SUDHL5 (cell line): ENCODE measurements around the gene MPHOSPH10.

GRCh38 chr2:70270315-70270620, 12.3 kb downstream of the PCYOX1 start:
- PRO-cap: no peak

- PRO-cap: unidirectional peak, plus-strand start at chr2:70293292; bidirectional peak, plus-strand start at chr2:70293493, minus-strand start at chr2:70293518
These were observed 619 bp downstream of the SNRPG start for GRCh38 chr2:70292634-70293608.

GRCh38 chr2:70328770-70329582, 27.1 kb upstream of the FAM136A start:
- PRO-cap: no peak

DNA sequence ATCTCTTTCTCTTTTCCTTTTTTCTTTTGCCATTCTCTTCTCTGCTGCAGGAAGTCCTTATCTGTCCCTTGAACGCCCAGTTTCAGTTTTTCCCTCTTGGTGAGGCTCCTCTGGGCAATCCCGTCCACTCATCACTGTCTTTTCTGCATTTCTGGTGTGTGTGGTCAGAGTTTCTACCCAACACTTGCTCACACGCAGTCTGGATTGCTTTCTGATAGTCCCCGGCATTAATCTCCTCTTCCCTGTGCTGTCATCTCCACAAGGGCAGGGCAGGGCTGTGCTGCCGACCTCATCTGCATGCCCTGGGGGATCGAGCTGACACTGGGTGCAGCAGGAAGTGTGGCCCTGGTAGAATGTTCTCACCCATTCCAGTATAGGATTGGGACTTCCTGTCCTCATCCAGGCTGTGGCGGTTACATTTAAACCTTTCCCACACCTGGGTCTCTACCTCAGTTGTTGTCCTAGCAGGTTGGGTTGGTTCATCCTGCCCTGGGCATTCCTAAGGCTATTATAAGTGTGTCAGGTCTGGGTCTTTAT, 79.9 kb upstream of the FAM136A start:
- PRO-cap: no peak

GRCh38 chr2:70472684-70472927, 81.0 kb downstream of the TGFA start:
- PRO-cap: no peak

DNA sequence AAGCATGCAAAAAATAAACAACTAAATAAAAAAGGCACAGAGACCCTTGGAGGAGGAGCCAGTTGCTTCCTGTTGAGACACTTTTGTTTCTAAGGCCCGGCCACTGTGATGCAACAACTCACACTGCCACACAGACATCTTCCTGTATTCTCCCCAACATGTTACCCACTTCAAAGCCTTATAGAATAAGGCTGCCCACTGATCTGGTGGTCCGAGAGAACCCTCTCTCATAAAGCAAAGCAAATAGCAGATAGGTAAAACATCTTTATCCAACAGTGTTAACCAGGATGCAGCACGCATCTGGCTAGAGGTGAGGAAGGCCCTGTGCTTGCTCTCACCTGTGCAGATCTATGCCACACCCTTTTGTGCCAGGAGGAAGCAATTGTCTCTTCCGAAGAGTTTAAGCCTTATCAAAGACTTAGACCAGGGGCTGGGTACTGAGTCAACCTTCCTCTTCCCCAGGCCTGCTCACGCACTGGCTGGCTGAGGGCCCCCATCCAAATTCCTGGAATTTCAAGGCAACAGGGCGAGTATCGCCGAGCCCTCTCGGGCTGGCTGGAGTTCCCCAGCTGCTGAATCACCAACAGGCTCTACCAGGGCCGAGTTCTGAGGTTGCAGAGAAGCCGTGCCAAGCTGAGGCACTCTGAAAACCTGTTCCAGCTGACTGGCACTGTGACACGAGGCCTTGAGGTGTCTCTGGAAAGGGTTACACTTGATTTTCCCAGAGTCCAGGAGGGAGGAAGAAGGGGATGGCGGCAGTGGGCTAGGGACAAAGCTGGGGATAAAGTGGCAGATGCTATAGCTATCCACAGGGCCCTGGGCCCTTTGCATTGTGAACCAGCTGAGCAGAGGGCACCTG, 29.4 kb downstream of the TGFA start:
- PRO-cap: no peak

- PRO-cap: no peak
These were observed 524 bp upstream of the TGFA start for GRCh38 chr2:70554033-70554666.

DNA sequence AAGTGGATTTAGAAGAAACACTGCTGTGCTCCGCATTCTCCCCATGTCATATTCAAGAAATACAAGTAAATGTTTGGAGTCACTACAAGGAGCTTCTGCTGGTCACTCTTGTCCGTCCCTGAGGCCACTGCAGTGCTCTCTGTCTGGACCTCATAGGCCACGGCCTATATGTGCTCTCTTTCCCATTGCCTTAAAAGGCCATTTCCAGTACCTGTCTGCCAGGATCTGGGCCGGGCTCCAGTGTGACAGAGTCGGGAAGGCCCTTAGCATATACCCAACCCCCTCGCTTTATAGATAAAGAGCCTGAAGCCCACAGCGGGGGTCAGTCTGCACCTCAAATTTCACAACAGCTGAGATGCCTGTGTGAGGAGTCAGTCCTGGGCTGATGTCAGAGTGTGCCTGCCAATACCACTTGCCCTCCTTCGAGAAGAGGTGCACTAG, 39.9 kb downstream of the ADD2 start:
- PRO-cap: no peak

- PRO-cap: no peak
These were observed 28.6 kb upstream of the VAX2 start for GRCh38 chr2:70871673-70872300.

GRCh38 chr2:70977757-70978206, 648 bp upstream of the ANKRD53 start:
- PRO-cap: no peak

DNA sequence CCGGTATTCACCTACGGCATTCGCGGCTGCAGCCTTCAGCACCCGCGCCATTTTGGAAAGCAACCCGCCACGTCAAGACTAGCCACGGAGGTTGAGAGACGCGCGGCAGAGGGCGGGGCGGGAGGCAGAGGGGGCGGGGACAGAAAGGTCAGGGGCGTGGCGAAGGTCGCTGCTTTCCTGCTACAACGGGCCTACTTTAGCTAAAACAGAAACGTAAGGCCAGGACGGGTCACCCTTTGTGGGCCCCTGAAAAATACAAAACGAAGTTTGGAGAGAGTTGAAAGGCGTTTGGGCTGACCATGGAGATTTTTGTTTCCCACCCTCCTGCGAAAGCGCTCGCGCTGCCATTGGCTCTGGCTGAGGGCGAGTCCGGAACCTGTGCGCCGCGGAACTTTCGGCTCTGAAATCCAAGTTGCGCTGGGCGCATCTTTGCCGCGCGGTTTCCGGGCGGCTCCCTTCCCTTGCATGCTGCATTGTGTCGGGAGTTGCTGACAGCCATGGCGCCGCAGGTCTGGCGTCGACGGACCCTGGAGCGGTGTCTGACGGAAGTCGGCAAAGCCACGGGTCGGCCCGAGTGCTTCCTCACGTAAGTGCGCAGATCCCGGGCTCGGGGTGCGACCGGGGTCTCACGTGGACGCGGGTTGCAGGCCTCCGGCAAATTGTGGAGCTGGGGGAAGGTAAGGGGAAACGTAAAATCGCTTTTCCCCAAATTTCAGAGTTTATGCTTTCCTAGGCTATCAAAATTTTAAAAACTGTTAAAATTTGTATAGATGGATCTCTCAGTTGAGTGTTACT, at the start of gene MPHOSPH10:
MPHOSPH10 (plus strand) TSS at position 466 of the 795 bp plus-strand sequence.
- PRO-cap: bidirectional peak, plus-strand start at position 203 of the sequence, minus-strand start at position 54 of the sequence; bidirectional peak, plus-strand start at position 484 of the sequence, minus-strand start at position 541 of the sequence; bidirectional peak, plus-strand start at position 595 of the sequence, minus-strand start at position 594 of the sequence

- PRO-cap: no peak
These were observed 9.1 kb downstream of the MPHOSPH10 start for GRCh38 chr2:71139456-71140023.

GRCh38 chr2:71156336-71157130, 26.1 kb downstream of the MPHOSPH10 start:
- PRO-cap: no peak

DNA sequence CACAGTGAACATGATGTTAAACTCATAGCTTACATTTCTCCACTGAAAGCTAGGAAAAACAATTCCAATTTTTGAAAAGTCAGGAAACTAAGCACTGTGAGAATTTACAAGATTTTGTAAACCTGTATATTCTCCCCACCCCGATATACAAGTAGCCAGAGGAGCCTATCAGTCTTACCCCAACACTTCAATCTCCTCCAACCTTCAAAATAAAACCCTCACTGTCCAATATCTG, 1.6 kb downstream of the PAIP2B start:
- PRO-cap: no peak

DNA sequence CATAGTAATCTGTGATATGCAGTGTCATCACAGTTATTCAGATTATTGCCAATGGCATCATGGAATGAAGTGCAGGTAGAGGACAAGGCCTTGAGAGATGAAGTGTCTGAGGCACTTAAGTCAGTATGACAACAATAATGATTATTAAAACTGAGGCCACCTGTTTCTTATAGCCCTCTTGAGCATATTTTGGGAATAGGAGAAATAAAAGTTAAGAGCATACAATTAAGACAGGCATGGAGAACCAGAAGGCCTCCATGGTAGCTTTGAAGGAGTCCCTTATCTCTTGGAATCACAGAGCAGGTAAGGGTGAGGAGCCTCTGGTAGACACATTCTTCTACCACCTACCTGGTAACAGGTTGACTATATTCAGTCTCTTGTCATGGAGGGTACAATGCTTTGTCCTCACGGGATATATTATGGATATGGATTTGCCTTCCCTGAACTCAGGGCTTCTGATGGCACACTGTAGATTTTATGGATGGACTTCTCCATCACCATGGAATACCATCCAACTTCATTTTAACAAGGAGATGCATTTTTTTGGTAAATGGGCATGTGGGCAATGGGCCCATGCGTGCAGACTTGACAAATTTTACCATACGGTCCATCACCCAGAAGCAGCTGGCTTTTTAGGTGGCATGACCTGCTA, 22.6 kb upstream of the DYSF start:
- PRO-cap: no peak

- PRO-cap: no peak
These were observed 112.2 kb downstream of the DYSF start for GRCh38 chr2:71578424-71579355.

DNA sequence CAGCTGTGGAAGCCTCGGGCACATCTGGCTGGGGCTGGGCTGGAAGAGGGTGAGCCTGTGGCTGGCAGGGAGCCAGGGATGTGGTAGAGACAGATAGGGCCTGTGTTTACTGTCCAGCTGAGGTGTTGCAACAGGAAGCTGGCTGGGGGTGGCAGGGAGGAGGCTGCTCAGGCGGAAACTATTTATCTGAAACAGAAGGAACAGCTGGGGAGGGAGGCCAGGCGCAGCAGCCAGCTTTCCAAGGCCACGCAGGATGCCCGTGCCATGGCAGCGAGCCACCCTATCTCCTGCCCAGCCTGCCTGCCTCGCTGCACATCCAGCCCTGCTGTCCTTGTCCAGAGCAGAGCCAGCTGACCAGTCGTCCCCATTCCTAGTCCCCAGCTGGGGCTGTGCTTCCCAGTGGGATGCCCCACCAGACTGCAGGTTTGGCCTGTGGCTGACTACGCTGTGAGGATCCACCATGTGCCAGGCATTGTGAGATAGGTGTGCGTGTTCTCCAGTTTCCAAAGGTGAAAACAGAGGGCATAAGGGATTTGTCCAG, 264.6 kb downstream of the CYP26B1 start:
- PRO-cap: no peak

DNA sequence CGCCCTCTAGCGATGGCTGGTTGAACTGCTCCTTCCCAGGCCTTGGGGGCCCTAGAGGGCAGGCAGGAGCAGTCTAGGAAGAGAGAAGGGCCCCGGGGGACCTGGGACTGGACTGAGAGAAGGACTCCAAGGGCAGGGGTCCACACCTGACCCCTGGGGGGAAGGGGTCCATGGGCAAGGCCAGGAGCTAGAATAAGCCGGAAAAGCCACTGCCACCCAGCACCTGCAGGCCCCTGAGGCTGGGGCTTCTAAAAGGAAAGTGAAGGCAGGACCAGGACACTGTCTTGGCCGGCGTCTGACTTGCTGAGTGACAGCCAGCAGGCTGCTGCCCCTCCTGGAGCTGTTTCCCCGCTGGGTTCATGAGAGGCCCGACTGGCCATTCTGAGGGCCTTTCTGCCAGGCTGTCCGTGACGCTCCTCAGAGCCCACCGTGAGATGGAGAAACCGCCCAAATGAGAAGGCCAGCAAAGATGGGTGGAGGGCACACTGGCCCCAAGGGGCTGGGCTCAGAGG, 10.0 kb downstream of the CYP26B1 start:
- PRO-cap: no peak

DNA sequence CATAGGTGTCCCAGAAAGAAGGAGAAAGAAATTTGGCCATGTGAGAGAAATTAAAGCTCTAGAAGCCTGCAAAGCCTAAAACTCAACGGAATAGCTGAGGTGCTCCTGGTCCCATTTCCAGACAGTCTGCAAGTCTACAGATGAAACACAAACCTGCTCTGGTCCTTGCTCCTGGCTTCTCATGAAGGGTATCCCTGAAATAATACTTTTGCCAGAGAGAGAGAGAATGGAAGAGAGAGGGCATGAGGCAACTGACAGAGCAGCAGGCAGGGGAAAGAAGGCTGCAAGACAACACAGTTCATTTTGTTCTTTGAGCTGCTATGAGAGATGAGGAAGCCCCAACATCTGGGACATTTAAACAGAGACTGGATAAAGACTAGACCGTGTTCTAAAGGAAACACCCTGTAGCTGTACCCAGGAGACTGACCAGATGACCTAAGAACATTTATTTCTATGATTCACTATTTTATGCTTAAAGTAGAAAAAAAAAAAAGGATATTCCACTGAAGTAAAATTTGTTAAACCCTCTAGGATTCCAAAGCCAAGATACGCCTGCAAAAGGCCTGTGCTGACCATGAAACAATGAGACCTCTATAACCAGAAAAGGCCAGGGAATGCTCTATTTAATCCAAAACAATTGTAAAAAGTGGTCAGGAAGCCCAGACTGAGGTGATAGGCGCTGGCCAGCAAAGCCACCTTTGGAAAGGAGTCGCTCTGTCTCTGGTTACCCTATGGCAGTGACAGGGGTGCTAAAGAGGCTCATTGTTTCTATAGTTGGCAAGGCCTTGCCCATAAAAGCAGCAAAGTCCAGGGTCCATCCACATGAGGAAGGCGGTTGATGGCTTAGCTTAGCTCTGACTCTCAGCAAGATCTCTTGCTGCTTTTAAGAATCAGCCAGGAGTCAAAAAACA, 57.5 kb upstream of the CYP26B1 start:
- PRO-cap: no peak

- PRO-cap: no peak
These were observed 287.5 kb upstream of the CYP26B1 start for GRCh38 chr2:72435007-72435730.